Metanephros (tissue), 2 donors: ENCODE results near the genes FHAD1, CELA2A and CELA2B.

- RAMPAGE, long total RNA, result no peak
These were observed 389 bp upstream of the KAZN start for GRCh38 chr1:14598024-14598567.

GRCh38 chr1:14945034-14946370, 208.0 kb upstream of the TMEM51 start:
- RAMPAGE, long total RNA, result no peak

- RAMPAGE, long total RNA, result no peak
These were observed 206.7 kb upstream of the TMEM51 start for GRCh38 chr1:14946639-14947539.

GRCh38 chr1:15023598-15024359, 129.8 kb upstream of the TMEM51 start:
- RAMPAGE, long total RNA, result no peak

- RAMPAGE, long total RNA, result no peak
These were observed 2.1 kb upstream of the TMEM51 start for GRCh38 chr1:15151316-15151888.

GRCh38 chr1:15168441-15168967, 15.0 kb downstream of the TMEM51 start:
- RAMPAGE, long total RNA, result no peak

GRCh38 chr1:15172605-15173177, 19.1 kb downstream of the TMEM51 start:
- RAMPAGE, long total RNA, result no peak

- RAMPAGE, long total RNA, result no peak
These were observed at the start of gene FHAD1 for GRCh38 chr1:15246825-15247556. Gene FHAD1 (plus strand): TSS chr1:15247223.

DNA sequence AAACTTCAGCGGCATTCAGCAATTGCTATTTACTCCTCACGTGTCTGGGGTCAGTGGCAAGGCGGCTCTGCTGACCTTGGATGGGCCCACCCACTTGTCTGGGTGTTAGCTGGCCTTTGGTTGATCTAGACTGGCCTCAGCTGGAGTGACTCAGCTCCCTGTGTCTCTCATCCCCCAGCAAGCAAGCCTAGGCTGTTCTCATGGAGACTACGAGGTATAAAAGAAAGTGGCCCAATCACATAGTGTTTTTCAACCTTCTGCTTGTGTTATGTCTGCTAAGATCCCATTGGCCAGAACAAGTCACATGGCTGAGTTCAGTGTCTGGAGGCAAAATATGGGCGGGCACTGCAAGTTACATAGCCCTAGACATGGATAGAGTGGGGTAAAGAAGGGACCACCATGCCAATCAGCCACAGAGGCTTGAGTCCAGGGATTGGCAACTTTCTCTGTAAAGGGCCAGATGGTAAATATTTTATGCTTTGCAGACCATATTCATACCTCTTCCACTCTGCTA, 69.3 kb upstream of the EFHD2 start:
- RAMPAGE, long total RNA, result no peak

- RAMPAGE, long total RNA, result no peak
These were observed 67.7 kb upstream of the EFHD2 start for GRCh38 chr1:15341986-15342327.

DNA sequence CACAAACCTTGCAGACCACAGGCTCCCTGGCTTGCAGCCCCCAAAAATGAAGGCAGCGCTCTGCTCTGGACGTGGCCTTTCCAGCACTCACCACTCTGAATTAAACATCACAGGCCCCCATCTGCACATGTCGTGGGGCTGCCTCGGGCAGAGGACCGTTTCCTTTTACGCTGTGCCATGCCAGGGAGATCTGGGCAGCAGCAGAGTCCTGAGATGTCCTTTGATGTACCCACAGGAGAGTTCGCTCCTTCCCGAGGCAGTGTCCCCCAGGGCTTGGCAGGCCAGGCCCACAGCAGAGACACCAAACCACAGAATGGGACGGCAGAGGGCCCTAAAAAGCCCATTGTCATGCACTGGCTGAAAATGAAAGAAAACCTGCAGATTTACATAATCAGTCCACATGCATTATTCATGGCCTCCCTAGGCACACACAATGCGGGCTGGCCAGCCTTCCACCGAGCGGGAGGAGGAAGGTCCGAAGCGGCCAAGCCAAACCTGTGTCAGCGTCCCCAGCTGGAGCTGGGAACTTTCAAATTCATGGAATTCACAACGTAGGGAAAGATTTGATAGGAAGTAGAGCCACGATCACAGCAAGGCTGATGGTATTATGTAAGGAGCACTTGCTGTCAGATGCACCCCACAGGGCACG, 25.4 kb upstream of the EFHD2 start:
- RAMPAGE, long total RNA, result no peak

- RAMPAGE, long total RNA, result no peak
These were observed 1.8 kb upstream of the EFHD2 start for GRCh38 chr1:15407962-15408250.

DNA sequence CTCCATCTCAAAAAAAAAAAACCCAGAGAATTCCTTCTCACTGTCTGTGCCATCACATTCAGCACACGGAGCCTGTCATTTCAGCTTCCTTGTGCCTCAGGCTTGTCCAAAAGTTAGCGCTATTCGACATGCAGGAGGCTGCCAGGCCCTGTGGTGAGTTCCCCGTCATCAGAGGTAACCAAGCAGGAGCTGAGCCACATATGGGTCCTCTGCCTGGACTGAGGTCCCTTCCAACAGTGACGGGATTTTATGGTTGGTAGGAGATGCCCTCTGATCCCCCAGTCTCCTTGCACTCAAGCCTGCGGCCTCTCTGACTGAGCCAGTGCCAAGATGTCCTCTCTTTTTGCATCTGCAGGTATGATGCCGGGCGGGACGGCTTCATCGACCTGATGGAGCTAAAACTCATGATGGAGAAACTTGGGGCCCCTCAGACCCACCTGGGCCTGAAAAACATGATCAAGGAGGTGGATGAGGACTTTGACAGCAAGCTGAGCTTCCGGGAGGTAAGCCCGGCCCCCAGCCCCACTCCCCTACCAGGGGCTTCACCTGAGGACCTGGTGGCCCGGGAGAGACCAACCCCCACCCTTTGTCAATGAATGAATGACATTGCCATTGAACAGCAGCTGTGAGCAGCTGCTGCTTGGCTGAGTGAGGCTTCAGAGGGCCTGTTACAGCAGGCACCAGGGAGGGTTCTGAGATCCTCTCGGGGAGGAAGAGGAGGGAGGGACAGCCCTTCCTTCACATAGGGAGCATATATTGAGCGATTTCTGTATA, 12.5 kb upstream of the CTRC start:
- RAMPAGE, long total RNA, result no peak

- RAMPAGE, long total RNA, result no peak
These were observed at the start of gene CELA2A for GRCh38 chr1:15456616-15456948. Gene CELA2A (plus strand): TSS chr1:15456732.

DNA sequence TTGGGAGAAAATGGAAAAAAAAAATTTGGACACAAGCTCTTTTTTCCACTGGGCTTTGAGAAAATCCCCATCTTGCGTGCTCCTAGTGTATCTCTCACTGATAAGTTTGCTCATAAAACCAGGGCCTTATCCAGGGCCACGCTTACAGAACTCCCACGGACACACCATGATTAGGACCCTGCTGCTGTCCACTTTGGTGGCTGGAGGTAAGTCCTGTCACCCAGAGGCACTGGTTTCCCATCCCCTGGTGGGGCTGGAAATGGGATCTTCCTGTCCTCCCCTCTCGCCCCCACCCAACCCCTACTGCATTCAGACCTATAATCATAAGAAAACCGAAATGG, at the start of gene CELA2B:
Gene CELA2B (plus strand): TSS at position 145 of the 341 bp plus-strand sequence.
- RAMPAGE, long total RNA, result no peak

- RAMPAGE, long total RNA, result no peak
These were observed 18.0 kb downstream of the CELA2B start for GRCh38 chr1:15493804-15494386.

- RAMPAGE, long total RNA, result no peak
These were observed 359 bp downstream of the CASP9 start for GRCh38 chr1:15523581-15524130.

DNA sequence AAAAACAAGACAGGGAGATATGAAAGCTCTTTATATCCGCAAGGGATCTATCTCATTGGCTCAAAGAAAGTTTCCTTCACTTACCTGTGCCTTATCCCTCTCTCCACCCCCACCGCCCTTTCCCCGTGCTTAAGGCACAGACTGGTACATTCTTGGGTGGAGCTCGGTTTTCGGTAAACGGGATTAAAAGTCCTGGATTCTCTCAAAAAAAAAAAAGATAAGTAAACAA, 627 bp upstream of the DNAJC16 start:
- RAMPAGE, long total RNA, result no peak

GRCh38 chr1:15565719-15566186, 19.1 kb downstream of the AGMAT start:
- RAMPAGE, long total RNA, result no peak

GRCh38 chr1:15577554-15578109, 7.2 kb downstream of the AGMAT start:
- RAMPAGE, long total RNA, result no peak